AG04449 (cell line): ENCODE measurements around a stretch of chr14.

- RRBS: no CpG with 5 or more reads among the region's 19 CpGs
Measured at GRCh38 chr14:93957744-93958896, 18.2 kb downstream of the ASB2 start.

DNA sequence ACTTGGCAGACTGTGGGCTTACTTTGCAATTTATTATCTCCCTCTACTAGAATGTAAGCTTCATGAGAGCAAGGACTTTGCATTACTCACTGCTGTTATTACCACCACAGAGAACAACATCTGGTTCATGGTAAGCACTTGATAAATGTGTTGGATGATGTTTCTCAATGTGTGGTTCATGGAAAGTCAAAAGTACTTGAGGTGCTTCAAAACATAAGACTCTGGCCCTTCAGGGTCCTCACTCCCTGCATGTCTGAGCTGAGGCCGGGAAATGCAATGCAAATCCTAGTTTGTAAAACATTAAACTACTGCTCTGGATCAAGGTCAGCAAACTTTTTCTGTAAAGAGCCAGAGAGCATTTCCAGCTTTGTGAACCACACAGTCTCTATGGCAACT, 22.5 kb downstream of the DDX24 start:
- RRBS: no CpG with 5 or more reads among the region's 1 CpG

DNA sequence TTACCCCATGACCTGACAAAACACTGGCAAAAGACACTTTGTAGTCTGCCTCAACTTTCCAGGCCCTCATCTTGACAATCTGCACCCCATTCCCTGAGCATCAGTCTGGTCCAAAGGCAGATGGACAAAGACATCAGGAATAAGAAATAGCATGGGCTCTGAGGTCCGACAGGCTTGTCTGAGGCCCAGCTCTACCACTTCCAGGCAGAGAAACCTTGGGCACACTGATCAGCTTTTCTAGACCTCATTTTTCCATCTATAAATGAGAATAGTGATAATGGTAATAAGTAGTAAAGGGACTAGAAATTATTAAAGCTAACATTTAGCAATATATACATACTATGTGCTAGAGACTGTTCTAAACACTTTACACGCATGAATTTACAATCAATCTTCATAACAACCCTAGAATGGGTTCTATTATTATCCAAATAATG, 21.8 kb downstream of the DDX24 start:
- RRBS: no CpG with 5 or more reads among the region's 2 CpGs

DNA sequence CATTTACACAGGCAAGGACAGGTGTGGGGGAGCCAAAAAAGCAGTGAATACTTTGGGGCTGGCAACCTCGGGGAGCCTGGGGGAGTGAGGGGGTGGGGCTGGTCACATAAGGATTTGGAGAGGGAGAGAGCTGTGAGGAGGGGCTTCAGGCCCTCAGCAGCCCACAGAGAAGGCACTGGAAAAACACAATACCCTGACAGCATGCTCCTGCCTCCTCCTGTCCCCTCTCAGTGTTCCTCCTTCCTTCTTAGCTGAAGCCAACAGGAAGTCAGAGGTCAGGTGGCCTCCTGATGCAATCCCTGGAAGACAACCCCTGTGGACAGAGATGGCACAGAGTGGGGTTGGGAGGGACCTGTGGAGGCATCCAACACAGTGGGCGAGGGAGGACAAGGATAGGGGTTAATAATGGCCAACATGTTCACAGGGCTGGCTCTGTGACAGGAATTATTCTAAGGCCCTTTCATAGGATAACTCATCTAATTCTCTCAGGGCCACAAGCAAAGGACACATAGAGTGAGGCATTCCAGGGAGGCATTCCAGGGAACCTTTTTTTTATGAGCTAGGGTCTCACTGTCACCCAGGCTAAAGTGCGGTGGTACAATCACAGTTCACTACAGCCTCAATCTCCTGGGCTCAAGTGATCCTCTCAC, 15.4 kb upstream of the IFI27L2 start:
- RRBS: no CpG with 5 or more reads among the region's 3 CpGs

DNA sequence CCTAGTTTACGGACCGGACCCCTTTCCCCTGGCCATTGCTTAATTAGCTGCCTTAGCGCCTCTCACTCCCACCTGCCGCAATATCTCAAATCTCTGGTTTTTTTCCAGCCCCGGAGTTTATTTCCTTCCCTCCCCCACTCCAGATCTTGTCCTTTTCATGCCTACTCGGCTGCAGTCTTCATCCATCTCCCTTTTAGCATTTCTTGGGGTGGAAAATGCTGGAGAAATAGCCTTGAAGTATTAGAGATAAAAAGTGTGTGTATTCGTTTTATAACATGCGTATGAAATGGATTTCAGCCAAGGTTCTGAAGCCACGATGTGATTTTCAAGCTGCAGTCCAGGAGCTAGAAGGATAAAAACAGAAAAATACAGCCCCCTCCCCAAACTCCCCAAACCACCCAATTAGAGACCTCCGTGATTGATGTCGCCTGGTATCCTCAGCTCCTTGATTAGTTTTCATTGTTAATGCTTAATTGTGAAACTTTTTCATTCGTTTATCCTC, 1.4 kb downstream of the PPP4R4 start:
- RRBS: 3% methylated on average over 3 of the region's 12 CpGs

GRCh38 chr14:94319666-94320919, 3.0 kb downstream of the SERPINA6 start:
- RRBS: no CpG with 5 or more reads among the region's 14 CpGs

DNA sequence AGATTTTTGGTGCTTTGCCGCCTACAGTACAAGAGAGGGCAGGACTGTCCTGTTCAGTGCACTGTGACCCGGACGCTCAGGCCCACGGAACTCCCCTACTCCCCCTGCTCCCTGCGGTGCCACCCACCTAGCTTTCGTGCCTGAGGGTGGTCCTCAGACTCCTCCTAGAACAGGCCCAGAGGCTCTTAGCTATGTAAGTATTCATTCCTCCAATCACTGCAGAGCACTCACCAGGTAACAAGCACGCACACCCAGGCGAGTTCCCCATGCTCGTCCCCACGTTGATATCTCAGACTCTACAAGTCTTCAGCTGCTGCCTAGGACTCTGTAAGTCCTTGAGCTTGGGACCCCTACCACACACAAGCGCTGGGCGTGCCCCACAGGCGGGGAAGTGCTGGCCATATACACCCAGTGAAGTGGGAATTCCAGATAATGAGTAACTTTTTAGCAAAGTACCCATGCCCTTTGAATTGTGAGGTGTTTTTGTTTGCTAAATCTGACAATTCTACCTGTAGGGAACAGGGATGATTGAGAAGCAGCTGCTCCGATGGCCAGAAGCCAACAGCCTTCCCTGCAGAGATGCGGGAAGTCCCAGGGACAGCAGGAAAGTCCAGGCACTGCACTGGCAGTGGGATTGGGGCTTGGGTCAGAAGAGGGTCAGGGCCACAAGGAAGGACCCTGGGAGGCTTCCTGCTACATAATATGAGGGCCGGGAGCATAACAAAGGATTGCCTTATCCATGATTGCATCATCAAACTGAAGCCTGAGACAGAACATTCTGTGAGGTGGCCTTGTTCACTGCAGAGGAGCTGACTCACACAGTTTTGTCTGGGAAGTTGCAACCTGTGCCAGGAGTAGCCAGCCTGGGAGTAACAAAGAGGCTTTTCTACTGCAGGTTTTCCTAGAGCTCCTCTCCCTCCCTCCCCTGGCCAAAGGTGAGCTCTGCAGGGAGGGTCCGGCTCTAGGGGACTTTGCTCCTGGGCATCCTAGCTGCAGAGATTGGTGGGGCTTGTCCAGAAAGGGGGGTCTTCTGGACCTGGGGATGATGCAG, 13.3 kb upstream of the SERPINA3 start:
- RRBS: no CpG with 5 or more reads among the region's 17 CpGs

DNA sequence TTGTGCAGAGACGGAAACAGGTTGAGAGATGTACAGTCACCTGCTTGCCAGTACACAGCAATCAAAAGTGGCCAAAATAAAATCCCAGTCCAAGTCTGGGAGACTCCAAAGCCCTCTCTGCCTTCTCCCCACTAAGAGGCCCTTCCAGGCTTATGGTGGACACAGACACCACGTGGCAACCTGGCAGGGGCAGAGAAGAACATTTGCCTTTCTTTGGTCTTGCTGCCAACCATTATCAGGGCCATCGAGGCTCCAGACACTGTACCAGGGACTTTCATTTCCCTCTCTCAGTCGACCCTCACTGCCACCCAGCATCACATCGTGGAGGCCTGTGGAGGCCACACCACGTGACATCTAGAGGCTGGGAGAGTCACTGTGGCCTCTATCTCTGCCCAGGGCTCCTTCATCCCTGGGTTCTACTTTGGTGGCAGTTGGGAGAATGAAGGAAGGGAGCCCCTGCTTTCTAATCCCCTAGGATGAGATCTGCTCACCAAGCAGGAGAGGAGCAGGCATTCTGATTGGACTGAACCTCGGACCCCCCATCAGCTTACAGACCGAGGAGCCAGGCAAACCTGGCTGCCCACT, 1.5 kb downstream of the SERPINA3 start:
- RRBS: no CpG with 5 or more reads among the region's 8 CpGs

GRCh38 chr14:94768272-94768859, 1.5 kb downstream of the GSC start:
- RRBS: no CpG with 5 or more reads among the region's 56 CpGs

DNA sequence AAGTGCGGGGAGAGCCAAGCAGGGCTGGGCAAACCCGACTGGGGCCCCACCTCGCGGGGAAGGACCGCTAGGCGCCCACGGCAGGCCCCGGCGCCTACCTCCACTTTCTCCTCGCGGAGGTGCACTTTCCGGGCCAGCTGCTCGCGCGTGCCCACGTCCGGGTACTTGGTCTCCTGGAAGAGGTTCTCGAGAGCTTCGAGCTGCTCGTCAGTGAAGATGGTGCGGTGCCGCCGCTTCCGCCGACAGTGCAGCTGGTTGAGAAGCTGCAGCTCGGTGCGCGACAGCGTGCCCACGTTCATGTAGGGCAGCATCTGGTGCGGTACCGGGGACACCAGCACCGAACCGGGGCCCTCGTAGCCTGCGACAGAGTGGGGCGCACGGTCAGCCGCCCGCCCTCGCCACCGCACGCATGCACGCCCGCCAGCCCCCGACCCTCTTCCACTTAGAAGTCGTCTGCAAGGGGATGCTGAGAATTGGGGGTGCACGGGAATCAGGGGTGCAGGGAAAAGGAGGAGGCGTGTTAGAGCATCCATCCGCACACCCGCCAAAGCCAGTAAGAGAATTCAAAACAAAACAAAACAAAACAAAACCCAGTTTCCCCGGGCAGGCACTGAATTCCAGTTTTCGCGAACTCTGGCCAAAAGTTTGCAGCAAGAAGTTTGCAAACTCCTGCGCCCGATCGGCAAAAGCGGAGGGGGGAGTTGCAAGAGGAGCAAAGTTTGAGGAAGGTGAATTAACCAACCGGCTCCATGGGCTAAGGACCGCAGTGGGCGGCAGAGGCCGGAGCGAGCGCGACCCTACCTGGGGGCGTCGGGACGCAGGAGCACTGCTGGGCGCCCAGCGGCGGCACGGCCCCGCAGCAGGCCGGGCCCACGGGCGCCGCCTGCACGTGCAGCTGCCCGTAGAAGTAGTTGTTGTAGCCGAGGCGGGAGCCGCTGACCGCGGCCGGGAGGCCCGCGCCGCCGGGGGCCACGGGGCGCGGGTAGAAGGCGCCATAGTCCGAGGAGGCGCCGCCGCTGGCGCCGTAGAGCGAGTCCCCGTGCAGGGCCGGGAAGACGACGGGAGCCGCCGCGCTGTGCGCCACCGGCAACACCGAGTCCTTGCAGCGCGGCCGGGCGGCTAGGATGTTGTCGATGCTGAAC, 682 bp downstream of the GSC start:
- RRBS: 3% methylated on average over 46 of the region's 115 CpGs

DNA sequence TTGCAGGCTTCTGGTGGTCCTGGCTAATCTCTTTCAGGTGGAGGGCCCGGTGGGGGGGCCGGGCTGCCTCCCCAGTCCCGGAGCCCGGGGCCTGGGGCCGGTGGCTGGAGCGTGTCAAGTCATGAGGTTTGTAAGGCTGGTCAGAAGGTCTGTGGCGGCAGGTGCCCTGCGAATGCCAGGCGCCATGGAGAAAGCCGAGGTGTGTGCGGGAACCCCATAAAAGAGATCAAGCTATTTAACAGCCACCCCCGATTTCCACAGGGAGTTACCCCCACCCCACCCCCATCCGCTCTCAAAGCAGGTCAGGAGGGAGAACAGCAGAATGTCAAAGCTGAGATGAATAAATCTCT, 95.0 kb upstream of the GSC start:
- RRBS: no CpG with 5 or more reads among the region's 13 CpGs

GRCh38 chr14:95302606-95303341, 16.9 kb downstream of the CLMN start:
- RRBS: no CpG with 5 or more reads among the region's 3 CpGs

DNA sequence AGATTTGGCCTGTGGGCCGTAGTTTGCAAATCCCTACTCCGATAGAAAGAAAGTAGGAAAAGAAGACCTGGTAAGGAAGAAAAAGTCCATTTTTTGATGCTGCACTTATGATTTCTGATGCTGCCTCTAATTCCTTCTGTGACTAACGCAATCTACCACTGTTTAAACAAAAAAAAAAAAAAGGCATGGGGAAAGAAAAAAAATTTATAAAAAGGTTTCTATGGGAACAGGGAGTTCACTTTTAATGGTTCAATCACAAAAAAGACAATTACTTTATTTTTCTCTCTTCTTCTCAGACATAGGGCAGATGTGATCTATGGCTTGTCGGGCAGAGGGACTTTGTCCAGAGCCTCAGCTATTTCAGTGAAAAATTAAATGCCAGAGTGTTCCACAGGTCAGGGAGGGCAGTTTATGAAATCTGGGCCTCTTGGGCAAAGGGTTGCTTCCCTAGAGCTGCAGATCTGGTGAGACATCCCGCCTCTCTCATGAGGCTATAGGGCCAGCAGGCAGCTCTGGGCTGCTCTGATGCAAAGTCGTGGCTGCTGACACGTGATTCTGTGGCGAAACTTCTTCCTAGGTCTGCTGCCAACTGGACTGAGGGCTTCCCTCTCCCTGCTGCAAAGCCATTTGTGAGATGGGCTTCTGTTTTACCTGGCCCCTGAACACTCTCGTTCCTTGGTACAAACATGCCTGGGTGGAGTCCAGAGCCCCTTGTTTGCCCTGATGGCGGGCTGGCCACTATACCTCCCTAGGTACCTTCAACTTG, 6.1 kb downstream of the CLMN start:
- RRBS: no CpG with 5 or more reads among the region's 10 CpGs

DNA sequence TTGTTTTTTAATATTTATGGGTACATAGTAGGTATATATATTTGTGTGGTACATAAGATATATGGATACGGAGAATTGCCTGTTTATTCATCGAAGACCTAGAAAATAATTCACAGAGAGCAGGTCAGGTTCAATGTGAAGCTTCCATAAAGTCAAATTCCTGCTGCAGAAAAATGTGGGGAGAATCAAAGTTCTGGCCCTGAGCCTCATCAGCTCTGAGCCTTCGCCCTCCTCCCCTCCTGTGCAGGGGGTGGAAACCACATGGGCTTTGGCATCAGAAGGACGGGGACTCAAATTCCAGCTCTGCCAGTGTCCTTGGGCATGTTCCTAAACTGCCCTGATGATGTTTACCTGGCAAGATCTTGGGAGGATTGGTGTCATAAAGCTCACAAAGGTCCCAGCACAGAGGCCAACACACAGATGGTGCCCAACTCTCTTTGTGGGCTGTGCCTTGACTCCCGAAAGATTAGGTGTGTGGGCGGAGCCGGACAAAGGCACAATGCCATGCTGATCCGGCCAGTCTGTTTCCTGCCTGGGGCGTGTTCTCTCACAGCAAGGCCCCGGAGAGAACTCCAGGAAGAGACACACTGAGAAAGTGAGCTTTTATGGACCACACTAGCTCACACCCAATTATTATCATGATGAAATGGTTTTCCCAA, 20.5 kb upstream of the CLMN start:
- RRBS: 25% methylated on average over 3 of the region's 10 CpGs

GRCh38 chr14:95501050-95501427, 15.4 kb downstream of the SYNE3 start:
- RRBS: no CpG with 5 or more reads among the region's 8 CpGs

DNA sequence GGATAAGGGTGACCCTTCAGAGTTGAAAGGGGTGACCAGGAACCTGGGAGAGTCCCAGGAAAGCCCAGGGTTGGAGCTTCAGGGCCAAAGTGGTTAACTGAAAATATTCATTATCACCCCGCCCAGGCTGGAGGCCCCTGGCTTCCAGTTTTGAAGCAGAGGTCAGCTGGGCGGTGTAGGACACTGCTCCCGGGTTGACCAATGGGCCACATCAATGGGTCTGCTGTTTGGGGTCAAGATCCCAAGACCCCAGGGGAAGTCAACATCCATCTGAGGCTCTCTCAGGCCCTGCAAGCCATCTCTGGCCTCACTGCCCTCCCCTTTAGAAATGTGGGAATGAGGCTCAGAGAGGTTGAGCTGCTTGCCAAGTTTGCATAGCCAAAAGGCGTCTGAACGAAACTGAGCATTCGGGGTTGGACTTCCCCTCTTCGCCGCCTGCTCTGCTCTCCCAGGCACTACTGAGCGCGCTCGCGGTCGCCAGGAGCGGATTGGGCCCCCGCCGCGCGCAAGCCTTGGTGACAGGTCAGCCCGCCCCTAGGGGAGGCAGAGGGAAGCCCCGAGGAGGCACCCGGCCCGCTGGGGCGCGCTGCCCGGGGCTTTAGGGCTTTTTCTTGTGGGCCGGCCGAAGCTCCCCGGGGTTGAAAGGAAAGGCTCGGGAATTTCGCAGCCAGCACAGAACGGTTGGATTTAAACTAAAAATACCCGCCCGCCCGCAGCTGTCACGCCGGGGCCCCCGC, 583 bp downstream of the SYNE3 start:
- RRBS: under 1% methylated on average over 8 of the region's 37 CpGs

GRCh38 chr14:95536689-95537028, 1.8 kb downstream of the GLRX5 start:
- RRBS: no CpG with 5 or more reads among the region's 5 CpGs

DNA sequence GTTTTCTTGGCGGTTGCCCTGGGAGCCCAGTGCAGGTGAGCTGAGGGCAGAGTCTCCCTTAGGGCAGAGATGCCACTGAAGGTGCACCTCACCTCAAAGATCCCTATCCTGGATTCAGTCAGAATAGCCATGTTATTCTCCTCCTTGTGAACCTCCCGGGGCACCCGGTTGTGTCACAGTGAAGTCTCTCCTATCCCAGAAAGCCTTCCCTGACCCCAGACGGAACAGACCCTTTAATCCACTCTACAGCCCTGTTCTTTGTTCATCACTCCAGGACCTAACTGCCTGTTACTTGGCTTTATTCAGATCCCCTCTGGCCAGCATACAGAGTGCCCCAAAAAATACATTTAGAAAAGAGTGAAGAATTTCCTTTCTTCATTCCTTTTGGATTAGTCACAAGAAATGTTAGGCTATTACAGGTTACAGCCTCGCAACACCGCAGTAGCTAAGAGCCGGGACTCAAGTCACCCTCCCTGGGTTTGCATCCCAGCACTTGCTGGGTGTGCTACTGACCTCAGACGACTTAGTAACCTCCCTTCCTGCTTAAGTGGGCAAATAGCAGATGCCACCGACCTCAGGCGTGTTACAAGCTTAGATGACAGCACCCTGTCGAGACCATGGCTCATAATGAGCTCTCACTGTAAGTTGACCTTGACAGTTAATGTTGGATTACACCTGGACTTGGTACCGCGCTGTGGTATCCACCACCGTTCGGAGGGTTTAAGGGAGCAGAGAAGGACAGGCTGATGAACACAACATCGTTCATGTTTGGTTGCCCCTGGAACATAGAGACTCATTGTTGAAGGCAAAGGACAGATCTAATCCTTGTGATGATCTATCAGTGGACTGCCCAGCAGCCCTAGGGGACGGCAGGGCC, 12.8 kb downstream of the GLRX5 start:
- RRBS: no CpG with 5 or more reads among the region's 17 CpGs

GRCh38 chr14:95660761-95661301, 25.4 kb upstream of the TCL1B start:
- RRBS: no CpG with 5 or more reads among the region's 8 CpGs

- RRBS: no CpG with 5 or more reads among the region's 4 CpGs
Measured at GRCh38 chr14:95667176-95667691, 19.0 kb upstream of the TCL1B start.